ENCODE measurements around a stretch of chr5.

DNA sequence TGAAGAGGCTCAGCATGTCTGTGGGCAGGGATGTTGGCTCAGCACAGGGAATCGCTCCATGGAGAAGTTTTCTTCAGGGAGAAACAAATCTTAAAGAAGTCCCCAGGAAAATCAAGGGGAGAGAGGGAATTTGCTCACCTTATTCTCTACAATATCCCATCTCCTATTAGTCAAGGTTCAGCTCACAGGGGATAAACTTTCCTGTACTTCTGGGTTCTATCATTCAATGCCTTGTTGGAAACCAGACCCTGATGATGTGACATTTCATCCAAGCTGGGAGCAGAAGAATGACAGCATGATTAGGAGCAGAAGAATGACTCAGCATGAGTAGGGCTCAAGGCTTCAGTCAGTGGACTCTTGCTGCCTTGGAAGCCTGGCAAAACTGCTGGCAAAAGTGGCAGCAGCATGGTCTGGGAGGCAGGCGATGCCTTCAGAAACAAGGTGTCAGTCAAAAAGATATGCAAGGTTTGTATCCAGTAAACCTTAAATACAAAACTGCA, 4.9 kb downstream of the HSPB3 start:
- RRBS = no CpG with 5 or more reads among the region's 2 CpGs

DNA sequence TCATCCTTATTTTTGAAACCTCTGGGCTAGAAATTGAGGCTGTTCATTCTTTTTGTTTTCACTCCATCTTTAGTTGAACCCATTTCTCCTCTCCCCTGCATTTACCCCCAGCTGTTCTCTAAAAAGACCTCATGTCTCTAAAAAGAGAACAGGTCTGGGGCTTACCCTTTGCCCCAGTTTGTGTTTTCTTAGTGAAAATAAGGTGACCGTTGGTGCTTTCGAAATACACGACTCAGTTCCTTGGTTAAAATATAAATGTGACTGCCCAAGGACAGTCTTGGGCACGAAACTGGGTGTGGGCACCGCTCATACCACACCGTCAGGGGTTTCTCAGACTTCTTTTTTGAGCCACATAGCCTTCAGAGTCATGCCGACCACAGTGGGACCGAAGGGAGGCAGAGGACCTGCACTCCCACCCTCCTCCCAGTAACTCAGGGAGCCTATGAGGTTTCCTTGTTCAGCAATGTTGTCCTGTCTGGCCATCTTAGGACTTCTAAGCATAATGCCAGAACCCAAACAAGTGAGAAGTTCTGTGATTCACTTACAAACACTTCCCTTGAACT, 6.5 kb downstream of the SNX18 start:
- RRBS = no CpG with 5 or more reads among the region's 8 CpGs

- RRBS = no CpG with 5 or more reads among the region's 9 CpGs
Observed at GRCh38 chr5:54743894-54744820, 226.6 kb downstream of the SNX18 start.

DNA sequence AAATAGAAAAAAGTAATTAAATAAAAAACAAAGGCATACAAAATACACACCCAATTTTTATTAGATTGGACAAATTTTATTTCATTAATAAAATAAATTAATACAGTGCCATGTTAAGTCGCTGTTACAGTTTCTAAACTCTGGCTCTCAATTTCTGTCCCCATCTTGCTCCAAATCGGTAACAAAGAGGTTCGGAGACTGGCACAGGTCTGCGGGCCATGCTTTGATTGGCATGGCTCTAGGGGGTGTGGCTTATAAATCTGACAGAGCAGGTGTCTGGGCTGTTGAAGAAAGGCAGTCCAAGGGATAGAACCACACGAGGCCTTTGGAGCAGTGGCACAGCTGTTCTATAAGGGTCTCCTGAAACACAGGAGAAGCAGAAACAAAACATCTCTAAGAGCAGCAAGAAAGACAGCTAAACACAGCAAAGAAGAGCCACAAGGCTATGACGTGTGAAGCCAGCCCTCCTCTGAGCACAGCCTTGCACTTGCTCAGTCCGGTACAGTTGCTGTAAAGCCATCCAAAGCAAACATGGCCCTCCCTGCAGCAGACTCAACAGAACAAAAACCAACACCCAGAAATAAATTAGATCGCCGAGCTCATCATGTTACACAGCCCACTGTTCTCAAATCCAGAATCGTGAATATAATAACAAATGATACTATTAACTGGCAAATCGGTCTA, 2.8 kb upstream of the GZMK start:
- RRBS = no CpG with 5 or more reads among the region's 11 CpGs

DNA sequence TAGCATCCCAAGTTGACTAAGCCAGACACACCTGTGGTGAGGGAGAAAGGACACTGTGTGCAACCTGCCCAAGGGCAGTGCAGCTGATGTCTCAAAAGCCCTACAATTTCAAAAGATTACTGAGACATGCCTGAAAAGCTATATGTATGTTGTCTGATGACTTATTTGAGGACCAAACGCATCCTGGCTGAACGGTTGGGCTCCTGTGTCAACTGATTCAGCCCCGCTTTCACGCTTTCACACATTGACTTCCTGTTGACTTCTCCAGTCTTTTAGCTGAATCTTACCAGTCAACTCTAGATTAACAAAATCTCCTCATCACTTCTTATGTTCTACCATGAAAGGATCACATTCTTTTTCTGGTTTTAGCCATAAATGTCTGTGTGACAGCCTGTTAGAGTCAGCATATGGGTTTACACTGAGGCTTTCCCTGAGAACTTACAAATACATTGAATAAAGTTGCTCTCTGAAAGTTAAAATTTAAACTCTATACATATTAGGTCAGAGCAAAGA, 13.4 kb downstream of the GZMK start:
- RRBS = no CpG with 5 or more reads among the region's 4 CpGs

DNA sequence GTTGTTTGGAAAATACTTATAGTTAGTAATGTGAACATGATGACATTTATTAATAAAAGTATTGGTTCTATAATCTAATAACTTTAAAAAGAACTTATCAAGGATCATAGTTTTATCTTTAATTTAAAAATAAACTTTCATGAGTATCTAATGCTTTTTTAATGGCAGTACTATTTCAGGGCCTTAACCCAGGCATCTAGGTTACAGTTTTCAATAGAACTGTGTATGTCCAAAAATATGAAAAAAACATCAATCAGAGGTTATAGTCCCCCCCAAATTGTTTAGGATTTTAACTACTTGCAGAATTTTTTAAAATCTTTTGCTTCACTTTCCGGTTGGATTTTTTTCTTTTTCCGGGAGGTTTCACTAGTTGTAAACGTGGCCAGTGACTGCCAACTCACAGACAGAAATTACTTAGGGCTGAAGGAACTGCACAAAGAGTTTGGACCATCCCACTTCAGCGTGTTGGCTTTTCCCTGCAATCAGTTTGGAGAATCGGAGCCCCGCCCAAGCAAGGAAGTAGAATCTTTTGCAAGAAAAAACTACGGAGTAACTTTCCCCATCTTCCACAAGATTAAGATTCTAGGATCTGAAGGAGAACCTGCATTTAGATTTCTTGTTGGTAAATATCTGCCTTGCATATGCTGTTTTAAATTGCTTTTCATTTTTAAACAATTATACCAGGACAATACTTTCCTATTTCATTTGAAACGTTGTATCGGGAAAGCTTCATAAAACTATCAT, 835 bp downstream of the GPX8 start:
- RRBS = no CpG with 5 or more reads among the region's 9 CpGs

GRCh38 chr5:55438887-55439921, 95.6 kb downstream of the PLPP1 start:
- RRBS = no CpG with 5 or more reads among the region's 8 CpGs

- RRBS = no CpG with 5 or more reads among the region's 3 CpGs
Observed at GRCh38 chr5:55507472-55508002, 27.2 kb downstream of the PLPP1 start.

DNA sequence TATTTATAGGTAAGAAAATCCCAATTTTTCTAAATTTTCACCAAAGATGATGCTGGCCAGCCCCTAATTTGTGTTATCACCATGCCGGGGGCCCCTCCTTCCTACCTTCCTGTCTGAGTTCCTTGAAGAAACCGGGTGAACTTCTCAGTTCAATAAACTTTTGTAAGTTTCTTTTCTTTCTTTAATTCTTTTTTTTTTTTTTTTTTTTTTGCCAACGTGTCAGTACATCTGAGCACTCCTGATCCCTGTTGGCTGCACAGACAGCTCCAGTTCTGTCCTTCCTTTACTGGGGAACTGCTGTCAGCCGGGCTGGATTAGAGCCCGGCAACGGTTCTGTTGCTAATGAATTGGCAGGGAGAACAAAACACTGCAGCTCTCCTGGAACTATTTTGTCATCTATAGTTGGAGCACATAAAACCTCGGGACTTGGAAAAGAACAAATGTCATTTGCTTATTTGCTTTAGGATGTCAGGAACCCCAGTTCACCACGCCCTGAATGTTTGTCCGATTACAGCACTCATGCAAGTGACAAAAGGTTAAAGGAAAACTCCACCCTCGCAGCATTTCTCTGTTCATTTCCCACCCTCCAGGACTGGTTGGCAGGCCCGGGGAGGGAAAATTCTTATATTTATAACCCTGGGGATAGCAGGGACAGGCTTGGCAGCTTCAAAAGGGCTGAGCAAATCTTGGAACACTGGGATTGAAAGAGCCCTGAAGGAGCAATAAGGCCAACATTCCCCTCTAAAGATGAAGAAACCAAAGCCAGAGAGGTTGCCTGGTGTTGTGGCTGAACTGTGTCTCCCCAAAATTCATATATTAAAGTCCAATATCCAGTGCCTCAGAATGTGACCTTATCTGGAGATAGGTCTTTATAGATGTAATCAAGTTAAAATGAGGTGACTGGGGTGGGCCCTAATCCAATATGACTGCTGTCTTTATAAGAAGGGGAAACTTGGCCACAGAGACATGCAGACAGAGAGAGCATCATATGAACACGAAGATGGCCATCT, 66.5 kb upstream of the PLPP1 start:
- RRBS = 57% methylated on average over 1 of the region's 12 CpGs

GRCh38 chr5:55935459-55935824, 59.3 kb downstream of the IL6ST start:
- RRBS = no CpG with 5 or more reads among the region's 4 CpGs

DNA sequence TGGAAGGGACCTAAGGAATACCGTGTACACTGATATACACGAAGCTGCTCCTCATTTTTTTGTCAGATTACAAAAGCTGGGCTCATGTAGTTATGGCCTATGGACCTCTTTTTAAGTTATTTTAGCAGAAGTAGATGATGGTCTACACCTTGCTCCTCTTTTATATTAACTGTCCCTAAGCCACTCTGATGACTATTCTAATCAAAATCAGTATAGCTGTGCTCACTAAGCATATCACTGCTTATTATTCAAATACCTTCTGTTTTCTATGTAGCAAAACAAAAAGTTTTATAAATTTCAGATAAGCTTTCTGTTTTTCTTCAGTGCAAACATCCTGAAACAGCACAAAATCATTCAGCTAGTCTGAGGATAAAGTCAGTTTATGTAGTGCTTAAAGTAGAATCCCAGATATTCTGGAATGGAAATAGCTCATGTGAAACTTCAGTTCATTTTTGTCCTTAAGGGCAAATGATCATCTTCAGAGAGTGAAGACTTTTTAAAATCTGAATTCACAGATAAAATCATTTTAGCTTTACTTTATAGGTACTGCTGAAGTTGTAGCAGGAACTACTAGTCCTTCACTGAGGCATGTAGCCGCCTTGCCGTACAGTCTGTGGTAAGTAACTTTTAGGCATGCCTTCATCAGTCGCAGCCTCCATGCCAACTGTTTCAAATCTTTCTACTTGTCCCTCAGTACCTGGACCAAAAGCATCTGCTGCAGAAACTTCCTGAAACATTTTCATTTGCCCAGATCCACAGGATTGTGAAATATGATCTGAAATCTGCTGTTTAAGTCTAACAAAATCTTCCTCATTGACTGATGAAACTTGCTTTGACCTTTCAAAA, 54.0 kb downstream of the IL6ST start:
- RRBS = no CpG with 5 or more reads among the region's 5 CpGs

DNA sequence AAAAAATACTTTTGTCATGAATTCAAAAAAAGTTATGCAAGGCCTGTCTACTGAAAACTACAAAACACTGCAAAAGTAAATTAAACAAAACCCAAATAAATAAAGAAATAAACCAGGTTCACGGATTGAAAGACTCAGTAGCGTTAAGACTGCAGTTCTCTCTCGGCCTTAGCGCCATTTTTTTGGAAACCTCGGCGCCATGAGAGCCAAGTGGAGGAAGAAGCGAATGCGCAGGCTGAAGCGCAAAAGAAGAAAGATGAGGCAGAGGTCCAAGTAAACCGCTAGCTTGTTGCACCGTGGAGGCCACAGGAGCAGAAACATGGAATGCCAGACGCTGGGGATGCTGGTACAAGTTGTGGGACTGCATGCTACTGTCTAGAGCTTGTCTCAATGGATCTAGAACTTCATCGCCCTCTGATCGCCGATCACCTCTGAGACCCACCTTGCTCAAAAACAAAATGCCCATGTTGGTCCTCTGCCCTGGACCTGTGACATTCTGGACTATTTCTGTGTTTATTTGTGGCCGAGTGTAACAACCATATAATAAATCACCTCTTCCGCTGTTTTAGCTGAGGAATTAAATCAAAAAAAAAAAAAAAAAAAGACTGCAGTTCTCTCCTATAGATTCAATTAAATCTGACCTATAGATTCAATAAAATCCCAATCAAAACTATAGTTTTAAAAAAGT, 50.2 kb downstream of the IL6ST start:
- RRBS = no CpG with 5 or more reads among the region's 17 CpGs

DNA sequence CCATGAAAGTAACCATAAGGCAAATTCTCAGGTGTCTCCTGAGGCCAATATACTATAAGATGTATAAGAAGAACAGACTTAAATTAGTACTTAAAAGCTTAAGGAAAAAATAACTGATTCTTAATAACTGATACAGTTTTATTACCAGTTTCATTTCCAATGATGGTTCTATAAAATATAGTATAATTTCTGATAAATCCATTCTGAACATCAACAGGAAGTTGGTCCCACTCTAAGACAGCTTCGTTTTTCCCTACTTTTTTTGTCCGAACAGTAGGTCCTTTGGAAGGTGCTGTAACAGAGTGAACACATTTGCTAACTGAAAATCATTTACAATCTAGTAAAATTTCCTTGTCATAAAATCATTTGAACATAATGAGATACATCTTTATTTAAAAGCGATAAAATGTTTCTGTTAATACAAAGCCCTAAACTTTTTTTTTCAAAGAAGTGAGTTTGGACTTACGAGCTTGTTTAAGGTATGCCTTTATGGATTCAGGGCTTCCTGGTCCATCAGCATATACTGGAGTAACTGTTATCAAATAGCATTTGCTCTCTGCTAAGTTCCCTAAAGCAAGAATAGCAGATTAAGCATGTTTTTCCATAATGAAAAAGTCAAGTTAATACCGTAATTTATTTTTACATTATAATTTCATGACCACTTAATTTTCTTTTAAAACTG, 42.8 kb downstream of the IL6ST start:
- RRBS = no CpG with 5 or more reads among the region's 5 CpGs

DNA sequence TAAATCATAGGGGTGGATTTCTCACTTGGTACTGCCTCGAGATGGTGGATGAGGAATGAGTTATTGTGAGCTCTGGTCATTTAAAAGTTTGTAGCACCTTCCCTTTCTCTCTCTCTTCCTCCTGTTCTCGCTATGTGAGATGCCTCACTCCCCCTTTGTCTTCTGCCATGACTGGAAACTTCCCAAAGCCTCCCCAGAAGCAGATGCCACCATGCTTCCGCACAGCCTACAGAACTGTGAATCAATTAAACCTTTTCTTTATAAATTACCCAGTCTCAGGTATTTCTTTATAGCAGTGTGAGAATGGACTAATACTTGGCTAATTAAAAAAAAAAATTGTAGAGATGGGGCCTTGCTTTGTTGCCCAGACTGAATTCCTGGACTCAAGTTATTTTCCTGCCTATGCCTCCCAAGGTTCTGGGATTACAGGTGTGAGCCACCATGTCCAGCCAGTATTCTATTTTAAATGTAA, 19.5 kb downstream of the IL6ST start:
- RRBS = no CpG with 5 or more reads among the region's 3 CpGs

DNA sequence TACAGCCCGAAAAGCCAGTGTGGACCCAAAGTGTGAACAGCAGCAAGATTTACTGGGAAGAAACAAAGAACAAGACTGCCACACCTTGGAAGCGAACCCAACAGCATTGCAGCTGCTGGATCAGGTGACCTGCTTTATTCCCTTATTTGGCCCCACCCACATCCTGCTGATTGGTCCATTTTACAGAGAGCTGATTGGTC, 15.9 kb upstream of the ANKRD55 start:
- RRBS = no CpG with 5 or more reads among the region's 2 CpGs

- RRBS = no CpG with 5 or more reads among the region's 6 CpGs
Observed at GRCh38 chr5:56534066-56534717, 281.2 kb upstream of the MAP3K1 start.

- RRBS = no CpG with 5 or more reads among the region's 2 CpGs
Observed at GRCh38 chr5:56824099-56824657, 8.8 kb downstream of the MAP3K1 start.

DNA sequence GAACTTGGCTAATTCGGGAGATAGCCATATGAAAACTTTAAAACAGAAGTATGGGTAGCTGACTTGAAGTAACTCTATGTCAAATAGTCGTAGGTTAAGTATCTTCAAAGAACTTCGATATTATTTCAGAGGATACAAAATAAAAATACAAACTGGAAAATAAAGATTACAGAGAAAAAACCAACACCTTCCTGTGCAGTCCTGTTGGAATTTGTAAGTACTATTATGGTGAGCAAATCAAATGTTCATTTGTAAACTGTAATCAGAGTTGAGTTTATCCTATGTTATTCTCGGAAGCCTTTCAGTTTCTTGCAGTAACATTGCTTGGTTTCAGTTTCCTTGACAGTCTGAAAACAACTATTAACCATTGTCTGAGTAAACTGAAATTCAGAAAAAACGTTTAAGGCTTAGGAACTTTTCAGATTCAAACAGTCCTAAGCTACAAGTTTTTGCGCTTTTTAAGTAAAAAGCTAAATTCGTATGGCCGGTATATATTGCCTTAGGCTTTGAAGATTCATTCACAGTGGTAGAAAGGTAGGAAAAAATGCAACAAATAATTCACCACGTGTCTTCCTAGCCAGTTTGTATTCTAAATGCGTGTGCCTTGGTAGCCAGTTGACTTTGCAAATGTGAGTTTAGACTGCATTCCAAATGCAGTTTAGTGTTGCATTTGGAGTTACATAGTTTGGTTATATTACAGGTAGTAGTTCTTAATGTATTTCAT, 2.5 kb downstream of the GPBP1 start:
- RRBS = no CpG with 5 or more reads among the region's 10 CpGs

Data from HCT116 (cell line).